SK-MEL-5 (cell line): ENCODE measurements around the genes RPS13 and ABCC8.

GRCh38 chr11:15433875-15434284 is 319.2 kb downstream of the INSC start:
RAMPAGE:
- cytosol, long total RNA: no peak
- long total RNA: no peak
- nucleus, long total RNA: no peak

DNA sequence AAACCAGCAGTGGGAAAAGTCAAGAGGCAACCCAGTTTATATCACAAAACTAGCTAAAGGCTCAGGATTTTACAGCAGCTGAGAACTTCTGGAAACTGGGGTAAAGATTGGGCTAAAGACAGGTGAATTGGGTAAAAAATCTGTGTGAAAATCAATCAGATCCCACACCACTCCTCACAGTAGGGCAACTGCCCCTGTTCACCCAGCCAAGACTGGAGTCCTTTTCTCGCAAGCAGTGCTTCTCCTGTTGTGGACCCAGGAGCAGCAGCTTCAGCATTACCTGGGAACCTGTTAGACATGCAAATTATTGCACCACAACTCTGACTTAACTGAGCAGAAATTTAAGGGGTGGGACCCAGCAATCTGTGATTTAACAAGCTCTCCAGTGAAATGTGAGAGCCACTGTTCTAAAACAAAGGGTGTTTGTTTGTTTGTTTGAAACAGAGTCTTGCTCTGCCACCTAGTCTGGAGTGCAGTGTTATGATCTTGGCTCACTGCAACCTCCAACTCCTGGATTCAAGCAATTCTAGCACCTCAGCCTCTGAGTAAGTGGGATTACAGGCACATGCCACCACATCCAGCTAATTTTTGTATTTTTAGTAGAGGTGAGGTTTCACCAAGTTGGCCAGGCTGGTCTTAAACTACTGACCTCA is 591.4 kb downstream of the SOX6 start:
RAMPAGE:
- cytosol, long total RNA: no peak
- long total RNA: no peak
- nucleus, long total RNA: no peak

RAMPAGE:
- cytosol, long total RNA: no peak
- long total RNA: no peak
- nucleus, long total RNA: no peak
Observed at GRCh38 chr11:16115412-16116092, 240.8 kb downstream of the SOX6 start.

DNA sequence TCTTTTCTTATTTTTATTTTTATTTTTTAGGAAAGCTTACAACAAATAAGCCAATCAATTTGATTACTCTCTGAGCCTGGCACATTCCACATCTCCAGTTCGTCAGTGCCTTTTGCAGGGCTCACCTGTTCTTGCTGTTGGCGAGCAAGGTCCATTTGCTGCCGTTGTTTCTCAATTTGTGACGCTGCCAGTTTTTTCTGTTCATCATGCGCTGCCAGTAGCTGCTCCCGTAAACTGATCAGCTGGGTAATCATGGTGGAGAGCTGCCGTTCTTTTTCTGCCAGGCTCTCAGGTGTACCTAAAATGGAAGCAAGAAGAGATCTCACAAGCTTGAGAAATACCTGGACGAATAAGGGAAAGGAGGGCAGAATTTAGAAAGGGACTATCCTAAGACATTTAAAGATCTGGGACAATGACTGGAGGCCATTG is 169.7 kb downstream of the SOX6 start:
RAMPAGE:
- cytosol, long total RNA: no peak
- long total RNA: no peak
- nucleus, long total RNA: no peak

RAMPAGE:
- cytosol, long total RNA: no peak
- long total RNA: no peak
- nucleus, long total RNA: no peak
Observed at GRCh38 chr11:16603733-16604780, 134.4 kb upstream of the C11orf58 start.

DNA sequence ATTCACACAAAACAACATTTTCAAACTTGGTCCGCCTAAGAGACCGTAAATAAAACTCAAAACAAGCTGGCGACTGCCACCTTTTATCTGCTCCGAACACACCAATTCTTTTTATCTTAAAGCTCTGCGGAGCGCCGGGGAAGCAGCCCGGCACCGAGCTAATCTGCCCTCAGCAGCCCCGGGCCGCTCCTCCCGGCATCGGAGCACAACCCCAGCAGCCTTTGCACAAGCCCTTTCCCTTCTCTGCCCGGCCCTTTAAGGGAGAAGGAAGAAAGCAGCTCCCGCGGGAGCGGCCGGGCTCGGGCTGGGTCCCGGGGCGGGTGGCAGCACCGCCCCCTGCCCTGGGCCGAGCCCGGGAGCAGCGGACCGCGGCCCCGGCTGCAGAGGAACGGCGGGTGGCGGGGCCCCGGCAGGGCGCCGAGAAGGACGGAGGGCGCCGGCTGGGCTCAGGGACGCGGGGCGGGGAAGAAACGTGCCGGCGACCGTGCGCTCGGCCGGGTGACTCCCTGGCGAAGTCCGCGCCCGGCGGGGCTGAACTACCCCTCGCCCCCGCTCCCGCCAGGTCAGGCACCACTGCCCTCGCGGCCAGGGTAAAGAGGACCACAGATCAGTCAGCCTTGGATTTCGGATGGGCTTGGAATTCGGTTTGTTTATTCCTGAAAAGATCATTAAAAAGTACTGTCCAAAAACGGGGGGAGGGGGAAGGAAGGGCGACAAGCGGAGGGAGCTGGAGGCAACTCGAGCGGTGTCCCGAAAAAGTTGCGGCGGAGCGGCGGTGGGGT is 133.5 kb upstream of the C11orf58 start:
RAMPAGE:
- cytosol, long total RNA: no peak
- long total RNA: no peak
- nucleus, long total RNA: no peak

RAMPAGE:
- cytosol, long total RNA: no peak
- long total RNA: no peak
- nucleus, long total RNA: no peak
Observed at GRCh38 chr11:16807290-16807893, 68.9 kb downstream of the C11orf58 start.

GRCh38 chr11:16881056-16881833 is 133.0 kb downstream of the PLEKHA7 start:
RAMPAGE:
- cytosol, long total RNA: no peak
- long total RNA: no peak
- nucleus, long total RNA: no peak

RAMPAGE:
- cytosol, long total RNA: no peak
- long total RNA: no peak
- nucleus, long total RNA: no peak
Observed at GRCh38 chr11:16922240-16922503, 92.0 kb downstream of the PLEKHA7 start.

DNA sequence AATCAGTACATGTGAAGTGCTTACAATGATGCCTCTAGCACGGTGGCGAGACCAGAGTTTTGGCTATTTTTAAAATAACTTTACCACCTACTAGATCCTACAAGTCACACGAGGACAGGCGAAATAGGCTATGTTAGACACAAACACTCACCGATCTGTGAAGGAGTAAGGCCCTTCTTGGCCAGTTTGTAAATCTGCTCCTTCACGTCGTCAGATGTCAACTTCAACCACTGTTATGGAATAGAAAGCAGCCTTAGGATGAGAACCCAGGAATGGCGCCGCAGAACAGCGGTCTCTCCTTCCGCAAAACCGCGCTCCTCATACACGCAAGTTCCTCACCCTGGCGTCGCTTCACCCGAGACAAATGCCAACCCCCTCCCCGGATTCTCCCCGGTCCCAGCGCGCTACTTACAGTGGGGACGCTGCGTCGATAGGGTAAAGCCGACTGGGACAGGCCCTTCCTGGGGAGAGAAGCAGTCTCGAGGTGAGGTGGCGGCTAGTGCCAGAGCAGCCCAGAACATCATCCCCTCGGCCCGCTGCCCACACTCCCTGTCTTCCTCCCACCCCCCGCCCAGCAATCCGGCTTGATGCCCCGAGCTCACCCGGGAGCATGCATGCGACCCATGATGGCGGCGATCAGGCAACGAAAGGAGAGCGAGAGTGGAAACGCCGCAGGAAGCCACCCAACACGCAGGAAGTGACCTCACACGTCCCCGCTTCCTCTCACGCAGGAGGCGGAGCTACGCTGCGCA is at the start of gene RPS13:
RPS13 (minus strand) TSS at position 651 of the 752 bp plus-strand sequence.
RAMPAGE:
- cytosol, long total RNA: start-site peak on the minus strand centred at position 659 of the sequence, 53 bp wide, 29,356 and 29,347 reads in 2 replicates
- long total RNA: start-site peak on the minus strand centred at position 648 of the sequence, 31 bp wide, 35,124 and 22,517 reads in 2 replicates
- nucleus, long total RNA: start-site peak on the minus strand centred at position 647 of the sequence, 33 bp wide, 2,727 and 655 reads in 2 replicates

RAMPAGE:
- cytosol, long total RNA: no peak
- long total RNA: no peak
- nucleus, long total RNA: no peak
Observed at GRCh38 chr11:17143381-17143725, 64.4 kb downstream of the PIK3C2A start.

DNA sequence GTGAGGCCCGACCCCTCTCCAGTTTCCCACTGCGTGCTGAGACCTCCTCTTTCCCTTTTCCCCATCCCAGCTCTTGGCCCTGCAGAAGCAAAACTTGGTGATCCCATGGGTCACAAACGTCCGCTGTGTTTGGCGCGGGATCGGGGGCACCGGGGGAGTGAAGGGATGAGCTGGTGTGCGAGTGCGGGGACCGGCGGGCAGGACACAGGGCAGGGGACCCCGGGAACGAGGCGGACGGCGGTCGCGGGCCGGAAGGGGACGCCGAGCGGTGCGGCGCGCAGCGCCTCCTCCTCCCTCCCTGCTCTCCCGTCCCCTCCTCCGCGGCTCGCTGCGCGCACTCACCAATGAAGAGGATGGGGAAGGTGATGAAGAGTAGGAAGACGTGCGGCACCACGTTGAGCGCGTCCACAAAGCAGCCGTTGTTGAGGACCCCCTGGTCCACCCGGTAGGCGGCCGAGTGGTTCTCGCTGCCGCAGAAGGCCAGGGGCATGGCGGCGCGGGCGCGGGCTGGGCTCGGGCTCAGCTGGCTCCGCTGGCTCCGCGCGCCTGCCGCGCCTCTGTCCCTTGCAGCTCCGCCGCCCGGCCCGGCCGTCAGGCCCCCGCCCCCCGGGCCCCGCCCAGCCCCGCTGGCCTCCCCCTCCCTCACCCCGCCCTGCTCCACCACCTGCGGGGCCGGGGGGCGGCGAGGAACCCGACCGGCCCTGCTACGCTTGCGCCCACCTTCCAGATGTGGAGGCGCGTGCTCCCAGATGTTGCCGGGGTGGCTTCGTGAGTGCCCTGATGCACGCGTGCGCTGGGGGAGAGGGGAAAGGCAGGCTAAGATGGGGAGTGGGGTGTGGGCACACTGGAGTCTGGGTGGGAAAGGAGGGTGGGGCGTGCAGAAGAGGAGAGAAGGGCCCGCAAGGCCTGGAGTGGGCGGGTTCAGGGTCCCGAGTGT is at the start of gene ABCC8:
ABCC8 (minus strand) TSS at position 559 of the 937 bp plus-strand sequence.
RAMPAGE:
- cytosol, long total RNA: no peak
- long total RNA: no peak
- nucleus, long total RNA: no peak

DNA sequence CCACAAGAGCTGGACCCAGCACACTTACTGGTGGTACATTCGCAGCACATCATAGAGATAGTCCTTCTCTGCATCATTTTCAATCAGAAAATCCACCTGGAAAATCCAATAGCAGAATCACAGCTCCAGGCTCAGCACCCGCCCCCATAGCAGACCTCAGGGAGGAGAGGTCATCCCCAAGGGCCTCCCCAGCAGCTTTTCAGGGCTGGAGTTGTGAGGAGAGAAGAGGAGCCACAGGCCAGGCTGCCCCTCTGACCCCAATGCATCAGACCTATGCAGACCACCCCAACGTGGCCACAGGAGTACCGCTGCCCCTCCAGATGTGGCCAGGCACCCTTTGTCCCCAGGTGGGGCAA is 11.0 kb downstream of the USH1C start:
RAMPAGE:
- cytosol, long total RNA: no peak
- long total RNA: no peak
- nucleus, long total RNA: no peak

DNA sequence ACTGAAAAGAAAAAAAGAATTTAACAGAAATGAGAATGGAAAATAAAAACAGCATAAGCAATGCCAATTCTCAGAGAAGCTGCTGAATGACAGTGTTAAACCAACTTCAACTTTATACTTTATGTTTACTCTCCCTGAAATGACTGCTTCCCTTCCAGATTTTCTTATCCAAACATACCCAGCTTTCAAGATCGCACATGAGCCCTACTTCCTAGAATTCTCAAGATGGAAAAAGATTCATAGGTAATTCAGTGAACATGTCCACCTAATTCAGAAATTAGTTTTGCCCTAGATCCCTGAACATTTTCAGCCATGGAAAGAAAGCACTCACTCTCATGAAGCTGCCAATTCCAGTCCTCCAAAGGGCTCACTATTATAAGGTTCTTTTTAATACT is 1.8 kb downstream of the HPS5 start:
RAMPAGE:
- cytosol, long total RNA: no peak
- long total RNA: no peak
- nucleus, long total RNA: no peak

RAMPAGE:
- cytosol, long total RNA: no peak
- long total RNA: no peak
- nucleus, long total RNA: no peak
Observed at GRCh38 chr11:18605323-18606377, 6.1 kb downstream of the MISFA start.

RAMPAGE:
- cytosol, long total RNA: no peak
- long total RNA: no peak
- nucleus, long total RNA: no peak
Observed at GRCh38 chr11:18775921-18776292, 15.7 kb downstream of the PTPN5 start.

RAMPAGE:
- cytosol, long total RNA: no peak
- long total RNA: no peak
- nucleus, long total RNA: no peak
Observed at GRCh38 chr11:19136468-19137009, 19.6 kb downstream of the ZDHHC13 start.

RAMPAGE:
- cytosol, long total RNA: no peak
- long total RNA: no peak
- nucleus, long total RNA: no peak
Observed at GRCh38 chr11:19187888-19188292, 13.9 kb downstream of the CSRP3 start.

RAMPAGE:
- cytosol, long total RNA: no peak
- long total RNA: no peak
- nucleus, long total RNA: no peak
Observed at GRCh38 chr11:19200269-19200888, 1.4 kb downstream of the CSRP3 start.

GRCh38 chr11:19209617-19209964 is 7.8 kb upstream of the CSRP3 start:
RAMPAGE:
- cytosol, long total RNA: no peak
- long total RNA: no peak
- nucleus, long total RNA: no peak